Metanephros (tissue), 2 donors: ENCODE measurements around a stretch of chr1.

GRCh38 chr1:26907375-26907914, 6.3 kb downstream of the NR0B2 start:
- RAMPAGE, long total RNA: no peak

DNA sequence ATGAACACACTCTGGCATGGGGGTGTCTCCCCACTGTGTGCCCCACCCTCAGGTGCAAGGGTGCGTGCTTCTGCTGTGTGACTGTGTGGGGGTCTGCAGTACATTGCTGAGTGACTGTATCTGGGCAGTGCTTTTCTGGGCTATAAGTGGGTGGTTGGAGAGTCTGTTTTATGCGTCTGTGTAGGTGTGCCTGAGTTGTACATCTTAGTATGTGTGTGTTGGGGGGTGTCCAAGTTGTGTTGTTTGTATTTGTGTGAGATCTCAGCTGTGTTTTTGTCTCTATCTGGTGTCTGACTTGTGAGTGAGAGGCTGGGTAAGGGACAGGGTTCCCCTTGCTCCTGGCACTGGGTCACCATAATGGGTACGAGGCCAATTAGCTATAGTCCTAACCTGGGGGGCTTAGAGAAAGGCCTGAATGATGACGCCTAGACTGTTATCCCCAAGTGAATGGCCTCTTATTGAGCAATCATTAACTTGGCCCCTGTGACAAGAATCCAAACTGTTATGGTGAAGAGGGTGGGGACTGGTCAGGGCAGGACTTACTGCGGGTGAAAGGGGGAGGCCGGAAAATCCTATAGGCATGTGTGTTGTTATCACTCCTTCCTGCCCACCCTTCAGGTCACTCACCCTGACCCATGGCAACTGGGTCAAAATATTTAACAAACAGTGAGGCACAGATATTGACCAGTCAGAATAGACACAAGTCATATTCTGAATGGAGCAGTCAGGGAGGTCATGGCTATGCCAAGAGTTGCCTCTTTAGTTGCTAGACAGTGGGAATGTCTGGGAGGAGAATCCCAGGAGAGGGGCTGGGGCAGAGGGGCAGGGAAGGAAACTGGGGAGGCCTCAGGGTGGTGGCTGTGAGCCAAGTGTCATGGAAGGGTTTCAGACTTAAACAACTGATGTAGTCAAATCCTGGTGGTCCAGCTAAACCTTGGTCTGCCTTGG, 3.4 kb downstream of the NR0B2 start:
- RAMPAGE, long total RNA: no peak

DNA sequence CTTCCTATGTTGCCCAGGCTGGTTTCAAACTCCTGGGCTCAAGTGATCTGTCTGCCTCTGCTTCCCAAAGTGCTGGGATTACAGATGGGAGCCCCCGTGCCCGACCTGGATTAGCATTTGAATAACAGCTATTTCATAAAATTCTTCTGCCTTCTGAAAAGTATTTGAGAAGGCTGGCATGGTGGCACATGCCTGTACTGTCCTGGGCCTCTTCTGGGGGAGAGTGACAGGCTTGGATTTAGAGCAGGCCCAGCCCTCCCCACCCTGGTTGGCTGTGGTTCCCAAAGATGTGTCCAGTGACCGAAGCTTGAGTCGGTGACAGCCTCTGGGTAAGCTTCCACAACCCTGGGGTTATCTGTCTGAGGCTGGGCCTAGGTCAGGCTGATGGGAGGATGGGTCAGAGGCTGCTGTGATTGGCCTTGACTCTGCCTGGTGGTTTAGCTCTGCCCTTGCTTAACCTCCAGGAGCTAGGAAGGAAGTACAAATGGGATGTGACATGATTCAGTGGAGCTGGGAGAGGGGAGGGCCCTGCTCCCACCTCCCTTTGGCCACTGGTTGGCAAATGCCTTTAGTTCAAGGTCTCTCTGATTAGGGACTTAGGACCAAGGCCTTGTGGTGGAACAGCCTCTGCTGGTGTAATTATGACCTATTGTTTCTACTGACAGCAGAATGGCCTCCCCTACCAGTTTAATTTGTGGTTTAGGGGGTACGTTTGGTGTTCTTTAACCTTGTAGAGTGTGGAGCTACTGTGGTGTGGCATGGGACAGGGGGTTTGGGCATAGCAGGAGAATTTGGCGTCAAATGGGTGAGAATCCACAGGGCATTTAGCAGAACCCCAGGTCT, 16.5 kb downstream of the NUDC start:
- RAMPAGE, long total RNA: no peak

- RAMPAGE, long total RNA: no peak
These were observed 1.7 kb downstream of the TENT5B start for GRCh38 chr1:27010901-27011400.

- RAMPAGE, long total RNA: no peak
These were observed 20.9 kb upstream of the TMEM222 start for GRCh38 chr1:27300954-27301641.

- RAMPAGE, long total RNA: no peak
These were observed 664 bp downstream of the SYTL1 start for GRCh38 chr1:27342471-27342901.

DNA sequence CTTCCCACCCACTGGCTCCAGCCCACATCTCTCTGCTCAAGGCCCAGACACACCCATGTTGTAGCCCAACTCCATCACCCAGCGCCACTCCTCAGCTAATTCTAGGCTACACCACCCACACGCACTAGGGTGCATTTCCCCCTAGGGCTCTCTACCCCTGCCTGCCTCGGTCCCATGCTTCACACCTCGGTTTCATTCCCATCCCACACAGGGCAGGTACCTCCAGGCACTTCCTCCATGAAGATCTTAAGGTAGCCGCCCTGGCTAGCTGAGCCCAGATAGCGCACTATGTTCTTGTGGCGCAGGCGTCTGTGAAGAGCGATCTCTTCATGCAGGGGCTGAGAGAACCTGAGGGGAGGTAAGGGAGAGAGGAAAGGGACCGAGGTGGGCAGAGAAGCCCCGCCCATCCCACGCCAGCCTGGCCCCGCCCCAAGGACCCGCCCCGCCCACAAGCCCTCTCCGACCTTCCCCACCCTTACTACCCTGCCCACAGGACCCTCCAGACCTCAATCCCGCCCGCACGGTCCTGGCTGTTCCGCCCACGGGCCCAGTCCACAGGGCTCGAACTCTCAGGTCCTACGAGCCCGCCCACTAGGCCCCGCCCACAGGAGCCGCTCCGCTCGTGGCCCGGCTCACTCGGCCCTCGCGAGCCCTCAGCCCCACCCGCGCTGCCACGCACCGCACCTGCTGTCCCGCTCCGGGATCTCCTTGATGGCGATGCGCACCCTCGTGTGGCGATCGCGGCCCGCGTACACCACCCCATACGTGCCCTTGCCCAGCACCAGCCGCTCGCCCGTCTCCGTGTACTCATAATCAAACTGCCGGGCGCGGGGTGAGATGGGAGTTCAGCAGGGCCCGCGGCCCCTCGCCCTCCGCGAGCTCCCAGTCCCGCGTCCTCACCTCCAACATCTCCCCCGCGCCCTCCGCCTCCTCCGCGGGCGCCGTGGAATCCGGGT, 6.5 kb downstream of the MAP3K6 start:
- RAMPAGE, long total RNA: no peak

GRCh38 chr1:27391144-27391962, 1.1 kb upstream of the GPR3 start:
- RAMPAGE, long total RNA: no peak

GRCh38 chr1:27475285-27475605, 14.7 kb downstream of the WASF2 start:
- RAMPAGE, long total RNA: no peak

DNA sequence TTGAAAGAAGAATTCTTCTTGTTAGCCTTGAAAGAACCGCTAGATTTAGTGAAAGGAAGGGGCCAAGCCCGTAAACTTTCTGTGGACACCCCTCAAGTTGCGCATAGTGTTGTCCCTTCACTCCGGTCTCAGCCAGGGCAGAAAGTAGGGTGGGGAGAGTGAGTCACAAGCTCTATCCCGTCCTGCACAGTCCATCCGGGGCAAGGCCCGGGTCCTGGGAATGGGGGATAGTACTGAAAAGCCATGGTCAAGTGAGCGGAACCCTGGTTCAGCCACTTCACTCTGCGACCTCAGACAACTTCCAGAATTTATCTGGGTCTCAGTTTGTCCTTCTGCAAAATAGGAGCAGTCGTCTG, 461 bp upstream of the WASF2 start:
- RAMPAGE, long total RNA: no peak

- RAMPAGE, long total RNA: no peak
These were observed 31.6 kb upstream of the WASF2 start for GRCh38 chr1:27521344-27522140.

DNA sequence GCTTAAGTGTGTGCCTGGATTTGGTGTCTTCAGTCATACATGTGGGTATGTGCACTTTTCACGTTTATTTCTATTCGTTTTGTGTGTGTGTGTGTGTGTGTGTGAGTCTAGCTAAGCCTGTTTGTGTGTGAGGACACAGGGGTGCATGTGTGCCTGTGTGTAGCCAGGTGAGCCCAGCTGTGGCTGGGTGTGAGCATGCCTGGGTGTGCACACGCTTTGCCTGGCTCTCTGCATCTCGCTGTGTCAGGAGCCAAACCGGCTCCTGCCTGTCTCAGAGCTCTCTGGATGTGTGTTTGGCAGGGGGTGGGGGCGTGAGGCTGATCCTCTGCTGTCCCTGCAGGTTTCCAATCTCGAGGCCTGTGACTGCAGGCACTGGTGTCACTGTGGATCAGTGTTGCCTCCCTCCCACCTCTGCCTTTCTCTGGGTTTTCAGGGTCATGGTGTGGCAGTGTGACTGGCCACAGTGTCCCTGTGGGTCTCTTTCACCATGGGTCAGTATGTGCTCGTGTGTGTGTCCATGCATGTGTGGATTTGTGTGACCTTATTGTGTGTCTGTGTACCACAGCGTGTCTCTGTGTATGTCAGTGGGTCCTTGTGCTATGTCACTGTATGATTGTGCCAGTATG, 43.7 kb downstream of the AHDC1 start:
- RAMPAGE, long total RNA: no peak

- RAMPAGE, long total RNA: no peak
These were observed 33.4 kb downstream of the AHDC1 start for GRCh38 chr1:27570377-27571047.

GRCh38 chr1:27577830-27578240, 26.1 kb downstream of the AHDC1 start:
- RAMPAGE, long total RNA: no peak

DNA sequence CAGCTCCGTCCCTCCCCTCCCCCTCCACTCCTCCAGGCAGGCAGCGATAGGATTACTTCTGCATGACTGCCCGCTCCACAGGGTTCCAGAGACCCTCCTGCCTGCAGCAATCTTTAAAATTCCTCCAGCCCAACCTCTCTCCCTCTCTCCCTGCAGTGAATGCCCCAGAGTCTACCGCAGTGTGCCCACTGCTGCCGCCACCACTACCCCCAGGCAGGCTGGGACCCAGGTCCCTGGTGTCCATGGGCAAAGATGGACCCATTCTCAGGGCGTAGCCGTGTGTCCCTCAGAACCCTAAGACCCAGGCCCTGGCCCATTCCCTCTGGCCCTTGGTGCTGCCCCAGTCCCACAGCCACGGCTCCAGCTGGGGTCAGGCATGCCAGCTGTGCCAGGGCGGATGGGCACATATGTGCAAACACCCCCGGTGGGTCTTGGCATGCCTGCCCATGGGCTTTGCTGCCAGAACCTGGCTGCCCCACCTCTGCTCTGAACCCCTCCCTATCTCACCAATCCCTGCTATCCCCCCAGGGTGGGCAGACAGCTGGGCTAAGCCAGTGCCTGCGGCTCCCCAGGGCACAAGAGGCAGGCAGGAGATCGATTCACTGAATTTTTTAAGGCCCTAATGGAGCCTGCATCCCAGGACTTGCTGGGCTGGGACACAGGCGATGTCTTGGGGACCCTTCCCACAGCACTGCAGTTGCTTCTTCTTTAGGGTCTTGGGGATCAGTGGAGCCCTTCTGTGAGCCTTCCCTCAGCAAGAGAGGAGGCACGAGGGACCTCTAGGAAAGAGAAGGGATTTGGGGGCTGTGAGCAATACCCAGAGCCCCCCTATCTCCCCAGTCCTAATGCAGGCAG, 10.5 kb downstream of the AHDC1 start:
- RAMPAGE, long total RNA: no peak

- RAMPAGE, long total RNA: no peak
These were observed 2.1 kb downstream of the AHDC1 start for GRCh38 chr1:27601391-27602767.

DNA sequence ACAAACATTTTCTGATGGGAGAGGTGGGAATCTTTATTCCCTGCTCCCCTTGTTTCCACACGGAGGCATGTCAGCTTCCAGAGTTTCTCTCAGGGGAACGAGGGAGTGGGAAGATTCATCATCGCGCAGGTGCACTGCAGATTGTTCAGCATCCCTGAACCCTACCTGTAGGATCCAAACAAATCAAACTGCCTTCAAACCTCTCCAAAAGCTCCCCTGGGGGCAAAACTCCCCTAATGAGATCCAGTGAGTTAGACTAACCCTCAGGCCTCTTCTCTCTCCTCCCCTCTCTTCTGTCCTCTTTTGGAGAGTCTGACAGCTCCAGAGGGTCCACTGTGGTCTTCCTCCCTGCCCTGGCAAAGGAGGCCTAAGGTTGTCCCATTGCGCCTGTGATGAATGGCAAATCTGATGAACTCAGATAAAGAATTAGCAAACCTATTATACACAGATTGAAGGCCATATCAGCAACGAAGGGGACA, 7.7 kb upstream of the AHDC1 start:
- RAMPAGE, long total RNA: no peak

GRCh38 chr1:27879055-27879585, 6.8 kb downstream of the THEMIS2 start:
- RAMPAGE, long total RNA: no peak

- RAMPAGE, long total RNA: no peak
These were observed 7.7 kb downstream of the XKR8 start for GRCh38 chr1:27967014-27968383.

DNA sequence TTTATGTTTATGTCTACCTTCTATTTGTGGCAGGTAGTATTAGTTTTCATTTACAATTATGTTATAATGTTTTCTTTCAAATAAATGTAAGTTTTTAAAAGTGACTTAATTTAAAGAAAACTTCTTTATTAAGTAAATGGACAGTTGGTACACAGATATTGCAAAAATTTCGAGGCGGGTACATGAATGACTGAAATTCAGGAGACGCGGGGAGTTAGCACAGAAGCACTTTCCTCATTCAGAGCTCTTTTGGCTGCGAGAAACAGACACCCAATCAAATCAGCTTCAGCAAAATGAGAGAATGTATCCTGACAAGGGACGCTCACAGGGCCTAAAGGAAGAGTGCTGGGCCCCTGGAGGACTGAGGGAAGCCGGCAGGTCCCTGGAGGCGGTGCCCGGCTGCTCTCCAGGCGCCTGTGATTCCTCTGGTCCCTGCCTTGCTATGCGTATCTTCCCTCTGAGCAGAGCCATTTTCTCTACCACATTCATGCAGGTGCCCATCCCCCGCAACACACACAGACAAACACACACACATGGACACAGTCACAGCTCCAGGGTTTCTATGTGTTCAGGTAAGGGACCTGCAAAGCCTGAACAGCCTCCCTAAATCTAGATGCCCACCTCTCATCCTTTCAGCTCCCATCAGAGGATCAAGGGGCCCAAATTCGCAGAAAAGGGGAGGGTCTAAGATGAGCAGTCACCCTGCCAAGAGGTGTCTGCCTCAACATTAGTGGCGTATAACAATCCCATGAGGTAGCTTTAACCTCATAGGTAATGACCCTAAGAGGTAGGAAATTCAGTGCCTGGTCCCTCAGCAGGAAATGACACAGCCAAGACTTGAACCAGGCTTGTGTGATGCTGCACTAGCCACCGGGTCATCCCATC, 29.2 kb downstream of the PTAFR start:
- RAMPAGE, long total RNA: no peak